Karpas-422 (cell line): ENCODE results near the genes EXOC6B and FBXO41.

DNA sequence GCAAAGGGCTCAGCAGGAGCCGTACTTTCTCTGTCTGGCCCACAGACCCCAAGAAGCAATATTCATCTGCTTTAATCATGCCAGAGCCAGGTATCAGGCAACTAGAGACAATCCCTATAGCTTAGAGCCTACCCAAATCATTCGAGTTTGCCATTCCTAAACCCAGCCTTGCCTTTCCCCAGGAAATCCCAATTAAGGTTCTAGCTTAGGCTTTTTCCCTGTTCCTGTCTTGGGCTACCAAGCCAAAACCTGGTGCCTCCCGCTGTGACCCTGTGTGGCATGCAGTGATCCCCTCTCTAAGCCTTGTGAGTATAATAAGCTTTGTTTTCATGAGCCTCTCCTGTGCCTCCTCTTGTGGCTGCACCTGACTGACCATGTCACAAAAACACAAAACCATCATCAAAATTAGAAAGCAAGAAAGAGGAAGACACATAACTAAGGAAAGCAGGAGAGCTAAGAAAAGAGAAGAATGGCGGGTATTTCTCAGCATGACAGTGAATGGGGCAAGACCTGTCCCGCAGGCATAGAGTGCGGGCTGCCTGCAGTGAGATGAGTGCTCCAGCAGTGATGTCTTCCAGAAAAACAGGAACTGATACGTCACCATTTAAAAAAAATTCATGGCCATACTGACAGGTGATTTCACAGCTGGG lies 9.1 kb upstream of the PAIP2B start:
- PRO-cap: no peak
- RAMPAGE, long total RNA: no peak

- PRO-cap: no peak
- RAMPAGE, long total RNA: no peak
These were observed 25.7 kb downstream of the ZNF638 start for GRCh38 chr2:71357110-71357878.

DNA sequence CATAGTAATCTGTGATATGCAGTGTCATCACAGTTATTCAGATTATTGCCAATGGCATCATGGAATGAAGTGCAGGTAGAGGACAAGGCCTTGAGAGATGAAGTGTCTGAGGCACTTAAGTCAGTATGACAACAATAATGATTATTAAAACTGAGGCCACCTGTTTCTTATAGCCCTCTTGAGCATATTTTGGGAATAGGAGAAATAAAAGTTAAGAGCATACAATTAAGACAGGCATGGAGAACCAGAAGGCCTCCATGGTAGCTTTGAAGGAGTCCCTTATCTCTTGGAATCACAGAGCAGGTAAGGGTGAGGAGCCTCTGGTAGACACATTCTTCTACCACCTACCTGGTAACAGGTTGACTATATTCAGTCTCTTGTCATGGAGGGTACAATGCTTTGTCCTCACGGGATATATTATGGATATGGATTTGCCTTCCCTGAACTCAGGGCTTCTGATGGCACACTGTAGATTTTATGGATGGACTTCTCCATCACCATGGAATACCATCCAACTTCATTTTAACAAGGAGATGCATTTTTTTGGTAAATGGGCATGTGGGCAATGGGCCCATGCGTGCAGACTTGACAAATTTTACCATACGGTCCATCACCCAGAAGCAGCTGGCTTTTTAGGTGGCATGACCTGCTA lies 22.6 kb upstream of the DYSF start:
- PRO-cap: no peak
- RAMPAGE, long total RNA: no peak

DNA sequence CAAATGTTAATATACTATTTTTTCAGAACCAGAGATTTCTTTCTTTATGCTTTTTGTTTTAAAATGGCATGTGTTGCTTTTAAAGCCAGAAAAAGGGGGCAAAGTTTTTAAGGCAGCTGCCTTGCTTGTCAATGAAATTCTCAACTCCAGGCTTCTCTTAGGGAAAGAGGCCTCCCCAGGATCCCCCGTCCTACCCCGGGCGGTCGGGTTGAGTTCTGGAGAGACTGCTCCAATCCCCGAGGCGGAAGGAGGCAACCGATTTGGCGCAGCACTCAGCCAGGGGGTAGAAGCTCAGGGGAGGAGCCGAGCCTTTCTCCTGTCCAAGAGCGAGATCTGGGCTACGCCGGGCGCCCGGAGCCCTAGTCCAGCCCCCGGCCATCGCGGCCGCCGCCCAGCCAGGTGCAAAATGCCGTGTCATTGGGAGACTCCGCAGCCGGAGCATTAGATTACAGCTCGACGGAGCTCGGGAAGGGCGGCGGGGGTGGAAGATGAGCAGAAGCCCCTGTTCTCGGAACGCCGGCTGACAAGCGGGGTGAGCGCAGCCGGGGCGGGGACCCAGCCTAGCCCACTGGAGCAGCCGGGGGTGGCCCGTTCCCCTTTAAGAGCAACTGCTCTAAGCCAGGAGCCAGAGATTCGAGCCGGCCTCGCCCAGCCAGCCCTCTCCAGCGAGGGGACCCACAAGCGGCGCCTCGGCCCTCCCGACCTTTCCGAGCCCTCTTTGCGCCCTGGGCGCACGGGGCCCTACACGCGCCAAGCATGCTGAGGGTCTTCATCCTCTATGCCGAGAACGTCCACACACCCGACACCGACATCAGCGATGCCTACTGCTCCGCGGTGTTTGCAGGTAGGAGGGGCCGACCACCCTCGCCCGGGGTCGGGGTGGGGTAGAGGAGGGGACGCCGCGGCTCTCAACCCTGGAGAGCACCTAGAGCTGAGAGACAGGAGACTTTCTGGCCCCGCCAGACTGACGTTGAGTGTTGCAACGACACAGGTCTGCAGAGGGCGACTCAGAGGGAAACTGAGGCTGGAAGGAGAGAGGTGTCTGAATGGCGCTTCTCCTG lies 12.9 kb upstream of the DYSF start:
- PRO-cap: no peak
- RAMPAGE, long total RNA: no peak

GRCh38 chr2:71498464-71498799 lies 31.9 kb downstream of the DYSF start:
- PRO-cap: no peak
- RAMPAGE, long total RNA: no peak

- PRO-cap: no peak
- RAMPAGE, long total RNA: no peak
These were observed 110.0 kb downstream of the DYSF start for GRCh38 chr2:71576488-71576818.

DNA sequence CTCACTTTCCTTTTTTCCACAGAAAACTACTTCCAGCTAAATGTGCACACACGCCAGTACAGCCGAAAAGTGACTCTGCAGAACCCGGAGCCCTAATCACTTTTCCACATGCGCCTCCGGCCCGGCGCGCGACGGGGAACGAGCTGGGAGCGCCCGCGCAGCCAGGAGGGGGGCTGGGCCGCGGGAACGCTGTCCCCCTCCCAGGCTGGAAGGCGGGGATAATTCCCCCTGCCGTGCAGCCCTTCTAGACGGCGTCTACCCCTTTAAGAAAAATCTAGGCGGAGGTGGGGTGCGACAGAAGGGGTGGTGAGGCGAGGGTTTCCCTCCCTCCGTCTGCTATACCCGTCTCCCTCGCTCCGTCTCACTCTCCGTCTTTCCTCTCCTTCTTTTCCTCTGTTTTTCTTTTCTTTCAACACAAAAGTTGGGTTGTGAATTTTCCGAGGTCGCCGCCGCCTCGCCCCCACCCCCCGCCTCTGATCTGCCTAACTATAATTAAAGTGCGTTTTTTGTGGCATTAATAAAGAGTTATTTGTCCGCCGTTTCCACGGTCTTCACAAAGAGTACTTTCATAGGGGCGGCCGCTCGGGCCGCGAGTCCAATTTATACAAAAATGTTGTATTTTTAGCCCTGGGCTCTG lies 2.3 kb downstream of the CYP26B1 start:
- PRO-cap: no peak
- RAMPAGE, long total RNA: no peak

- PRO-cap: no peak
- RAMPAGE, long total RNA: no peak
These were observed 26.1 kb upstream of the CYP26B1 start for GRCh38 chr2:72173606-72174380.

GRCh38 chr2:72298721-72299491 lies 151.2 kb upstream of the CYP26B1 start:
- PRO-cap: no peak
- RAMPAGE, long total RNA: no peak

DNA sequence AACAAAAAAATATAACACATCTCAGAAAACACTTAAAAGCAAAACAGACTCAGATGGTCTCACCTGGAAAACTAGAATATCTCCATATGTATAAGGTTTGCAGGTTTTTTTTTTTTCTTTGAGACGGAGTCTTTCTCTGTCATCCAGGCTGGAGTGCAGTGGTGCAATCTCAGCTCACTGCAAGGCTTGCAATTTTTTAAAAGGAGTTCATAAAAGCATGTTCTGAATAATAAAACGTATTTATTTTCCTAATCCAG lies 132.7 kb downstream of the EXOC6B start:
- PRO-cap: no peak
- RAMPAGE, long total RNA: no peak

GRCh38 chr2:72824980-72826360 lies at the start of gene EXOC6B:
EXOC6B (minus strand) TSS chr2:72826033.
- PRO-cap: no peak
- RAMPAGE, long total RNA: no peak

GRCh38 chr2:72953852-72954279 lies 36.5 kb downstream of the EMX1 start:
- PRO-cap: no peak
- RAMPAGE, long total RNA: no peak

- PRO-cap: no peak
- RAMPAGE, long total RNA: no peak
These were observed 66.9 kb downstream of the EMX1 start for GRCh38 chr2:72984117-72984680.

DNA sequence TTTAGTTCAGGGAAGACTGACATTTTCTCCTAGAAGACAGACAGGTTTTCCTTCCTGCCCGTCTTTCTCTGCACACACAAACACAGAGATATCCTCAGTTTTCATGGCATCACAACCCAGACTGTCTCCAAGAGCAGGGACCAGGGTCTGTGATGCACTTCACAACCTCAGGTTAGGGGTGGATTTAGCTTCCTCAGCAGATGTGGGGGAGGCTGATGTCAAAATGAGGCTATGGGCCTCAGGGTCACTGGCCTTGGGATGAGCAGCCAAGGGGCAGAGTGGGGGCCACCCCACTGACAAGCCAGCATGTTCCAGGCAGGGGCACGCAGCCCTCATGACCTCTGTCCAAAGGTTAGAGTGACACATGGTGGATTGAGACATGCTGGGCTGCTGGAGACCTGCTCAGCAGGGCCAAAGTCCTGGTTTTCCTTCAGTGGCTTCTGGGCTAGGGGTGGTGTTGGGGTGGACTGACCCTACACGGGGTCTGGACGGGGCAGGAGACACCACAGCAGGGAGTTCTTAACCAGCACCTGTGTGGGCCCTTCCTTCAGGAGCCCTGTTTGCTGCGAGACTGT lies 70.5 kb downstream of the SFXN5 start:
- PRO-cap: no peak
- RAMPAGE, long total RNA: no peak

DNA sequence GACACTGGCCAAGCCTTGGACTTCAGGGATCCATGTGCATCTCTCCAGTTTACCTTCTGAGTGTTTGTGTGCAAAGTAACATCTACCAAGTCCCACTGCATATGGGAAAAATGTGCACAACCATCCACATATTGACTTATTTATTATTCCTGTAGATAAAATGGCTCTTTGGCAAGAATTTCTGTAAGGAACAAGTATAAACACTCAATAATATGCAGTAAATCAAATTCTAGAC lies 69.2 kb downstream of the SFXN5 start:
- PRO-cap: no peak
- RAMPAGE, long total RNA: no peak

DNA sequence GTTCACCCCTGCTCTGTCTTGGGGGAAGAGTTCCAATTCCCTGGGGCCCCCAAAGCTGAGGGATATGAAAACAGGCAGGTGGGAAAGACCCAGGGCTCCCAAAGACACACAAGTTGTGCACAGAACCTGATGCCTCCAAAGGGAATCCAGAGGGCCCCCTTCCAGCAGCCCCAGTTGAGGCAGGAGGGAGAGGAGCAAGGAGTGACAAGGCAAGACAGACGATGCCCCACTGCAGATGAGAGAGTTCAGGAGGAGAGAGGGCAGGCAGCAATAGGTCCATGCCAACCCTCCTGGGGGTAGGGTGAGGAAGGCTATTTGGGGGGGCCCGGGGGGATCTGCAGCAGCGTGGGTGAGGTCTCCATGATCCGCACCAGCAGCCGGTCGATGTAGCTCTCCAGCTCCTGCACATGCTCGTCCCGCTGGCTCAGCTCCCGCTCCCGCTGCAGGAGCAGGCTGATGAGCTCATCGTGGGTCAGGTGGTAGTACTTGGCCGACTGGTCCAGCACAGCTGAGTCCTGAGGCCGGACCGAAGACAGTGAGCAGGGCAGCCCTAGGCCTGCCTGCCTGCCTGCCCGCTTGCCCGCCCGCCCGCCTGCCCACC lies 3.8 kb upstream of the SFXN5 start:
- PRO-cap: no peak
- RAMPAGE, long total RNA: no peak

DNA sequence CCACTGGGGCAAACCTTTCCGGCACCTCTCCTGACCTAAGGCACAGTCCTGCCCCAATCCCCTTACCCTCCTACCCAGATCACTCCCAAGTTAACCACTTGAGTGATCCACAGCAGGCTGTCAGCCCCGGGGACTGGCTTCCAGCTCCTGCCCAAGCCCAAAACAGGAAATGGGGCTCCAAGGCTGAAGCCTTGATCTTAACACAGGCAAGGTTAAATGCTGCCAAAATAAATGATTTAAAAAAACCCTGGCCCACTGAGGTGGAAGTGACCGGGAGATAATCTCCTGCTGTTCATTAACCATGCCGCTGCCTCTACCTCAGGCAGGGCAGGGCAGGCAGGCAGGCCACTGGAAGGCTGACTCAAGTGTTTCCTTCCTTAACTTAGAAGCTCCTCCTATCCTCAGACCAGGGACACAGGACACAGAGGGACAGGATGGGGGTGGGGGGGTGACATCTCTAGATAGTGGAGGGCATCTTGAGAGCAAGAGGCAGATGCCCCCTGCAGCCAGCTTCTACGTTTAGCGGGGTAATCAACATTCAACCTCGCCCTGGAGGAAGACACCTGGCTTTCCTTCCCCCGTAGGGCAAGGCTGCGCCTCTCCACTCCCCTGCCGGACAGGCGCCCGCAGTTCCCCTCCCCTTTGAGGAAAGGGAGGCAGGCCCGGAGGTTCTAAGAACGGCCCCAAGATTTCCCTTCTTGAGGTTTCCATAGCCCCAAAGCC lies 1.3 kb downstream of the RAB11FIP5 start:
- PRO-cap: no peak
- RAMPAGE, long total RNA: no peak

DNA sequence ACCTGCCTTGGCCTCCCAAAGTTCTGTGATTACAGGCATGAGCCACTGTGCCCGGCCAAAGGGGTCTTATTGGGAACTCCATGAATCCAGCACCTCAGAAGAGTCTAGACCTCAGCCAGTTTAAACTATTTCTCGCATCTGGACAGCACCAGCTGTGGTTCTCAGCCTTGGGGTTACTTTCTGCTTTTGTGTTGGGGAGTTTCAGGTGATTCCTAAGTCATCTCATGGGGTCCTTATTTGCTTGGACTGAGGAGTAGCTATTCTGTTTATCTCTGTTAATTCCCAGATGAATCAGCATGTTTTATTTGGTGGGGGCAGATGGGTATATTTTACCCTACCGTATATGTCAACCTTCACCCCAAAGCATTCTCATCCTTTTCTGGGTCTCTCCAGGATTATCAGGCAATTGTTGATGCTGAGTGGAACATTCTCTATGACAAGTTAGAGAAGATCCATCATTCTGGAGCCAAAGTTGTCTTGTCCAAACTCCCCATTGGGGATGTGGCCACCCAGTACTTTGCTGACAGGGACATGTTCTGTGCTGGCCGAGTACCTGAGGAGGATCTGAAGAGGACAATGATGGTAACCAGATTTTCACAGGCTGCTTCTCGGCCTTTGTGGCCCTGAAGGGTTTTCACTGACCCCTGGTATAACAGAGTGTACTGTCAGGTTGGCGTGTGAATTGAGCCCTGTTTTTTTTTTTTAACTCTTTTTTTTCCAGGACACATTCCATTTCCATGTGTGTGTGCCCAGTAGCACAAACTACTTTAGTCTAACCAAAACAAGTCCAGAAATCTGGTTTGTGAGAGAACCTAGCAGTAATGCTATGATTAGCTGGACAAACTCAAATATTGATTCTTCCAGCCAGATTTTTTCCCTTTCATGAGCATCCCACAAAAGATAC lies 14.7 kb downstream of the CCT7 start:
- PRO-cap: no peak
- RAMPAGE, long total RNA: no peak

- PRO-cap: unidirectional peak, plus-strand start at chr2:73284062; bidirectional peak, plus-strand start at chr2:73284516, minus-strand start at chr2:73284285; bidirectional peak, plus-strand start at chr2:73284916, minus-strand start at chr2:73284774
- RAMPAGE, long total RNA: start-site peak on the plus strand at chr2:73284479-73284531, 14 and 14 reads in 2 replicates
These were observed at the start of gene FBXO41 for GRCh38 chr2:73283793-73284994. FBXO41 (minus strand) TSS chr2:73284478.

GRCh38 chr2:73751129-73751625 lies 14.0 kb upstream of the TPRKB start:
- PRO-cap: no peak
- RAMPAGE, long total RNA: no peak